IMR-90 (cell line): ENCODE data around the genes ELOVL4, TTK and BCKDHB.

DNA sequence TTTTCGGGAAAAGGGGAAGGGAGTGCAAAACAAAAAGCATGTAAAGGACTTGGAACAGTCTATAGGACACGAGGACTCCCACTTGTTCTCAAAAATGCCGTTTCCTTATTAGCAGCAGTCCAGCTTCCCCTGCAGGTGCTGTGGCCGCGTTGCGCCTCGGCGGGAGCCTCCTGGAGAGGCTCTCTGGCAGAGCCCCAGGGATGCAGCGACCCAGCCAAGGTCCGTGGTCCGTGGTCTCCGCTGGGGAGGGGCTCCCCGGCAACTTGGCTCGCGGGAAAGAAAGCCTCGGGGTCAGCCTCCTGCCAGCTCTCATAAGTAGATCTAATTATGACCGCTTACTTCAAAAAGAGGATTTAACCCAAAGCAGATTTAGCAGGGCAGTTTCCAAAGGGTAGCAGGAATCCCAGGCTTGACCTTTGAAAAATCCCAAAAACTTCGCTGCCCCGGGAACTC is 65.0 kb upstream of the TMEM30A start:
- RRBS = no CpG with 5 or more reads among the region's 19 CpGs
CAGE:
- cytosol, long polyA plus RNA = no peak
- long polyA plus RNA = no peak
- nucleus, long polyA plus RNA = no peak

DNA sequence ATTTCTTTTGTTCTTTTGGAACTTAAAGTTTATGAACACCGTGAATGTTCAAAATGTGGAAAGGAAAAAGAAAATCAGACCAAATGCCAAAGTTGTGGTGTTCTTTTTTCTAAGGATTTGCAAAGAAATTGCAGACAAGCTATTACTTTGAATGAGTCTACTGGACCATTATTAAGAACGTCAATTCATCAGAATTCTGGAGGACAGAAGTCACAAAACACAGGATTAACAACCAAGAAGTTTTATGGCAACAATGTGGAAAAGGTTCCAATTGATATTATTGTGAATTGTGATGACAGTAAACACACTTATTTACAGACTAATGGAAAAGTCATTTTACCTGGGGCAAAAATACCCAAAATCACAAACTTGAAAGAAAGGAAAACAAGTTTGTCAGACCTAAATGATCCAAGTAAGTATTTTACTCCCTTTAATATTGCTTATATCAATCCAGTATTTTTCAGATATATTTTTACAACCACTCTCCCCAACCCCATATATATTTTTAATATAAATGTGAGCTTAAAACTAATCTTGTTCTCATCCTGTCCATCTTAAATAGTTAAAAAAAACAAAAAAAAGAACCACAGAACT is 61.5 kb downstream of the SENP6 start:
- RRBS = no CpG with 5 or more reads among the region's 2 CpGs
CAGE:
- cytosol, long polyA plus RNA = no peak
- long polyA plus RNA = no peak
- nucleus, long polyA plus RNA = no peak

GRCh38 chr6:75793561-75794242 is 44.7 kb downstream of the MYO6 start:
- RRBS = no CpG with 5 or more reads among the region's 4 CpGs
CAGE:
- cytosol, long polyA plus RNA = no peak
- long polyA plus RNA = no peak
- nucleus, long polyA plus RNA = no peak

GRCh38 chr6:76776955-76777532 is 686.2 kb downstream of the HTR1B start:
CAGE:
- cytosol, long polyA plus RNA = no peak
- long polyA plus RNA = no peak
- nucleus, long polyA plus RNA = no peak

- RRBS = no CpG with 5 or more reads among the region's 35 CpGs
CAGE:
- cytosol, long polyA plus RNA = no peak
- long polyA plus RNA = no peak
- nucleus, long polyA plus RNA = no peak
These were observed 1.1 kb upstream of the HTR1B start for GRCh38 chr6:77464183-77465032.

GRCh38 chr6:78957795-78958998 is 90.8 kb downstream of the IRAK1BP1 start:
- RRBS = no CpG with 5 or more reads among the region's 8 CpGs
CAGE:
- cytosol, long polyA plus RNA = no peak
- long polyA plus RNA = no peak
- nucleus, long polyA plus RNA = no peak

DNA sequence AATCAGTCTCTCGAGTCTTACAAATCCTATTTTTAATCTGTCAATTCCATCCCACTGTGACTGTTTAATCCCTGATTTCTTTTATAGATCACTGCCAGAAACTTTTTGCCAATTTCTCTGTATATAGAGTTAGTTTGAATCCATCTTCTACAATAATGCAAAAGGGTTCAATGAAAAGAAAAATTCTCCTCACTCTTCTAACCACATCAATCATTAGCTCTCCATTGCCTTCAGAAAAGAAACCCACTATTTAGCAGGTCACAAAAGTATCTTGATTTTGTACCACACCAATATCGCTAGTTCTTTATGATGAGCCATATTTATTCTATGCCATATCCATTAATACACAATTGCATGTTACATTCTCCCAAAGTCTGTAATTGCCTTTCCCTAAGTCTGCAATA is 39.1 kb downstream of the PHIP start:
- RRBS = no CpG with 5 or more reads among the region's 2 CpGs
CAGE:
- cytosol, long polyA plus RNA = no peak
- long polyA plus RNA = no peak
- nucleus, long polyA plus RNA = no peak

GRCh38 chr6:79078407-79079150 is 525 bp upstream of the PHIP start:
- RRBS = 2% methylated on average over 4 of the region's 38 CpGs
CAGE:
- cytosol, long polyA plus RNA = no peak
- long polyA plus RNA = no peak
- nucleus, long polyA plus RNA = no peak

DNA sequence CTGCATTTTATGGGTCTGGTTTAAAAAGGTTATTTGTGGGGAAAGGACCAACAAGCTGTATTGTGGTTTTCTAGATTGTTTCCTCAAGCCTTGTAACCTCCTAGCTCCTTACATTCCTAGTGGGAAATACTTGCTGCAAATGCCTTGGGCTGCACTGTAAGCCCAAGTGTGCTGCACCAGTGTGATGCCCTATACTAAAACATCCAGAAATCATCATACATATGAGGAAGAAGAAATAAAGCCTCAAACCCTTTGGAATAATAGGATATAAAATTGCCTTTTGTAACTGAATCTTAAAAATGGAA is 1.7 kb upstream of the PHIP start:
CAGE:
- cytosol, long polyA plus RNA = no peak
- long polyA plus RNA = no peak
- nucleus, long polyA plus RNA = no peak

- RRBS = no CpG with 5 or more reads among the region's 3 CpGs
CAGE:
- cytosol, long polyA plus RNA = no peak
- long polyA plus RNA = no peak
- nucleus, long polyA plus RNA = no peak
These were observed 102.2 kb upstream of the PHIP start for GRCh38 chr6:79180307-79180650.

- RRBS = 3% methylated on average over 31 of the region's 68 CpGs
CAGE:
- cytosol, long polyA plus RNA = no peak
- long polyA plus RNA = no peak
- nucleus, long polyA plus RNA = no peak
These were observed at the start of gene ELOVL4 for GRCh38 chr6:79947321-79948015. Gene ELOVL4 (minus strand): TSS chr6:79947553.

- RRBS = 2% methylated on average over 8 of the region's 70 CpGs
CAGE:
- cytosol, long polyA plus RNA = start-site peak on the plus strand at chr6:80004649-80004681, 77 and 63 reads in 2 replicates
- long polyA plus RNA = no peak
- nucleus, long polyA plus RNA = start-site peak on the plus strand at chr6:80004650-80004681, 121 and 56 reads in 2 replicates
These were observed at the start of gene TTK for GRCh38 chr6:80003757-80005117. Gene TTK (plus strand): TSS chr6:80004649.

GRCh38 chr6:80106230-80107505 is at the start of gene BCKDHB:
Gene BCKDHB (plus strand): TSS chr6:80106671.
- RRBS = under 1% methylated on average over 16 of the region's 62 CpGs
CAGE:
- cytosol, long polyA plus RNA = no peak
- long polyA plus RNA = no peak
- nucleus, long polyA plus RNA = no peak

DNA sequence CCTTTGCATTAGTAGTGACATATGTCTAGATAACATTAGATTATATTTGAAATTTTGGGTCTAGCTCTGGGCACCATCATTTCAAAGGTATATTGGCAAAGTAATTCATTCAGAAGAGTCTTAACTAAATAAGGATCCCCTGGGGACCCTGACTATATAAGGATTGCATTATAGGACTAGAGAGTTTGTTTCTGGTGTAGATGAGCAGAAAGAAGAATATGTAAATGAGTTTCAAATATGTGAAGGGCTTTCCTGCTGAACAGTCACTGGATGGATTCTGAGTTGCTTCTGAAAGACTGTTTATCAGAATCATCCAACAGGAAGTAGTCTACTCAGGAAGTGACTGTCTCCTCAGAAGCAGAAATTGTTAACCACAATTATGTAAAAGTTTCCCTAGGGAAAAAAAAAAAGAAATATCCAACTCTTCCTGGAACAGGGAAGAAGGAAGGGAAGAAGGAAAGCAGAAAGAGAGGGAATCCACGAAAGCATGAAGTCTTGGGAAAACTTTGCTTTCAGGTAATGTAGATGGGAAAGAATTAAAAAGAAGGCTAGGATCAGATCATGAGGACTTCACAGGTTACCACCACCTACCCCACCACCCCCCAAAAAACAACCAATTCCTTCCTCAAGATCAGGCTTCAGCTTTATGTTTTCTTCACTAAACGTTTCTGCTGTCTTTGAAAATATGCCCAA is 138.9 kb downstream of the TENT5A start:
- RRBS = no CpG with 5 or more reads among the region's 2 CpGs
CAGE:
- cytosol, long polyA plus RNA = no peak
- long polyA plus RNA = no peak
- nucleus, long polyA plus RNA = no peak

- RRBS = no CpG with 5 or more reads among the region's 3 CpGs
CAGE:
- cytosol, long polyA plus RNA = no peak
- long polyA plus RNA = no peak
- nucleus, long polyA plus RNA = no peak
These were observed 55.9 kb downstream of the TENT5A start for GRCh38 chr6:81696604-81697011.

- RRBS = no CpG with 5 or more reads among the region's 6 CpGs
CAGE:
- cytosol, long polyA plus RNA = no peak
- long polyA plus RNA = no peak
- nucleus, long polyA plus RNA = no peak
These were observed 3.4 kb downstream of the TENT5A start for GRCh38 chr6:81748997-81749599.

- RRBS = no CpG with 5 or more reads among the region's 3 CpGs
CAGE:
- cytosol, long polyA plus RNA = no peak
- long polyA plus RNA = no peak
- nucleus, long polyA plus RNA = no peak
These were observed 14.0 kb upstream of the TENT5A start for GRCh38 chr6:81766344-81766995.

- RRBS = no CpG with 5 or more reads among the region's 3 CpGs
CAGE:
- cytosol, long polyA plus RNA = no peak
- long polyA plus RNA = no peak
- nucleus, long polyA plus RNA = no peak
These were observed 158.0 kb upstream of the TENT5A start for GRCh38 chr6:81910519-81910893.

DNA sequence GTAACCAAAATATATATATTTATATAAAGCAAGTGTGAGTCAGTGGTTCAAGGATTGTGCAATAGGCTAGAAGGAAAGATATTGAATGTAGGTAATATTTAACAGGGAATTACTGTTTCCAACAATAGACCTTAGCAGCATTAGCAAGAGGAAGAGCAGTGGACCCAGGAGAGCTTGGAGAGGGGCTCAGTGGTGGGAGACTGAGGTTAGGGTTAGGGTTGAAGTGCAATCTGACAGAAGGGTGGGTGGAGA is 181.3 kb upstream of the TENT5A start:
CAGE:
- cytosol, long polyA plus RNA = no peak
- long polyA plus RNA = no peak
- nucleus, long polyA plus RNA = no peak

GRCh38 chr6:82017301-82017918 is 230.1 kb downstream of the IBTK start:
CAGE:
- cytosol, long polyA plus RNA = no peak
- long polyA plus RNA = no peak
- nucleus, long polyA plus RNA = no peak